Mesenchymal stem cell of adipose (primary cell): ENCODE measurements around a stretch of chr18.

DNA sequence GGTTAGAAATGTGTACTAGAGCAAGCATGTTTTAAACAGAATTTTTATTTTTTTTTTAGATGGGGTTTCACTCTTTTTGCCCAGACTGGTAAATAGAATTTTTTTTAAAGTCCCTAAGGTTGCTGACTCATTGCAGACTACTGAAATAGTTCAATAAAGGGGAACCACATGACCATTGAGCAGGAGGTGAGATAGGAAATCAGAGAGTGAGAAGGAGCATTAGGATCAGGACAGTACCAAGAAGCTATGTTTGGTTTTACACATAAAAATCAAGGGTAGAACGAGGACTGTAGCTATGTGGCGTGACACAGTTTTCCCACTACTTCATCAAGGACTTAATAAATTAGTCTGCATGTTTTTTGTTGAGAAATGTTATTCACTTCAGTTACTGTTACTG is 33.5 kb downstream of the LAMA1 start:
- CAGE, long polyA plus RNA, result no peak

DNA sequence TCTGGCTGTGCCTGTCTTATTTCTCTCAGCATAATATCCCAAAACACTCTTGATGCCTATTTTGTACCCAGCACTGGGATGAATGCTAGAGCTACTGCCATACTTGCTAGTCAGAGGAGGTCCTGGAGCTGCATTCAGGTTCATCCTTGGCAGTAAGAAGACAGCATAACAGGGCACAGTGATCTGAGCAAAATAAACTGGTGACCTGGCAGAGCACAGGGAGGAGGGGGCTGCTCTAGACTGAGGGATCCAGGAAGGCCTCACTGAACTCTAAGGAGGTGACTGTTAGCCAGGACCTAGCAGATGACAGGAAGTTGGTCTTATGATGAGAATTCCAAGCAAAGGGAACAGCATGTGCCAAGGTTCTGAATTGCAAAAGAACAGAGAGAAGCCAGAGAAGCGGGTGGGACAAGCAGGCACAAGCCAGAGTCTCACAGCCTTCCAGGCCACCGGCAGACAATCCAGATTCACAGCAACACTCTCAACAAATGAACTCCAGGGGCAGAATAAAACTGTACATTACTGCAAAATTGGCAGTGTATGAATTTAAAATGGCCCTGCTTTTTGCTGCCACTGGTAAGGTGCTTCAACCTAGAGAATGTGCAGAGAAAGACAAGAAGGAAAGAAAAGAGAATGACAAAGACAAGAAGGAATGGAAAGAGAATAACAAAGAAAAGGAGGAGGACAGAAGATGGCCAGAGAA is 152.6 kb upstream of the PTPRM start:
- CAGE, long polyA plus RNA, result no peak

GRCh38 chr18:7568469-7569031 is 1.4 kb downstream of the PTPRM start:
- CAGE, long polyA plus RNA, result no peak

GRCh38 chr18:7818905-7819593 is 251.9 kb downstream of the PTPRM start:
- CAGE, long polyA plus RNA, result no peak

DNA sequence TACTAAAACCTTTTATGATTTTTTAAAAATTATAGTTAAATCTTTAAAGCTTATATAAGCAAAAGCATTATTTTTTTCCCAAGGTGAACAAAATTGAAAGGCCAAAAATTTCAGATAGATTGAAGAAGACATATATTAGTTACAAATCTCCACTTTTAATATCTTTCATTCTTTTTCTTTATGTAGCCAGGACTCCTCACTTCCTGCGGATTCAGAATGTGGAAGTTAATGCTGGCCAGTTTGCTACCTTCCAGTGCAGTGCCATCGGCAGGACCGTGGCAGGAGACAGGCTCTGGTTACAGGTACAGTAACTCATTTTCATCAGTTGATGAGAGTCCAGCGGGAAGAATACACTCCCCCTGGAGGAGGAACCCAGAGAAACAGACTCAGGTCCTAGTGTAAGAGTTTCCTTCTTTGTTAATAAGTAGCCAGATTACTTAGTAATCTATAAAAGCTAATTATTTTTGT is 359.3 kb downstream of the PTPRM start:
- CAGE, long polyA plus RNA, result no peak

GRCh38 chr18:7949159-7949573 is 382.1 kb downstream of the PTPRM start:
- CAGE, long polyA plus RNA, result no peak

GRCh38 chr18:8045800-8046316 is 478.7 kb downstream of the PTPRM start:
- CAGE, long polyA plus RNA, result no peak

- CAGE, long polyA plus RNA, result no peak
Measured at GRCh38 chr18:8052136-8052471, 485.0 kb downstream of the PTPRM start.

GRCh38 chr18:8062747-8063224 is 495.7 kb downstream of the PTPRM start:
- CAGE, long polyA plus RNA, result no peak

- CAGE, long polyA plus RNA, result no peak
Measured at GRCh38 chr18:8172803-8173556, 436.3 kb upstream of the RAB12 start.

- CAGE, long polyA plus RNA, result no peak
Measured at GRCh38 chr18:8179842-8180402, 429.3 kb upstream of the RAB12 start.

GRCh38 chr18:8341820-8342410 is 267.3 kb upstream of the RAB12 start:
- CAGE, long polyA plus RNA, result no peak

GRCh38 chr18:8370620-8371183 is 238.5 kb upstream of the RAB12 start:
- CAGE, long polyA plus RNA, result no peak

- CAGE, long polyA plus RNA, result no peak
Measured at GRCh38 chr18:8613559-8614157, 4.4 kb downstream of the RAB12 start.

DNA sequence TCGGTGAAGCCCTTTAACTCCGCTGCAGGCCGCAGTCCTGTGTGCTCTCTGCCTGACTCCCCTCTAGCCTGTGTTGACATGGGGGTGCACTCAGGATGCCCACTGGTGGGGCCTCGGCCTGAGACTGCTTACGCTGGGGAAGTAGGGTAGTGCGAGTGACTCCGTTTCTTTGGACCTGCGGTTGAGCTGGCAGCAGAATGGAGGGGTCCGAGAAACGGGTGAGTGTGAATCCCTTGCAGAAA is 5.7 kb downstream of the RAB12 start:
- CAGE, long polyA plus RNA, result no peak

- CAGE, long polyA plus RNA, result no peak
Measured at GRCh38 chr18:8673495-8673867, 31.9 kb upstream of the MTCL1 start.

DNA sequence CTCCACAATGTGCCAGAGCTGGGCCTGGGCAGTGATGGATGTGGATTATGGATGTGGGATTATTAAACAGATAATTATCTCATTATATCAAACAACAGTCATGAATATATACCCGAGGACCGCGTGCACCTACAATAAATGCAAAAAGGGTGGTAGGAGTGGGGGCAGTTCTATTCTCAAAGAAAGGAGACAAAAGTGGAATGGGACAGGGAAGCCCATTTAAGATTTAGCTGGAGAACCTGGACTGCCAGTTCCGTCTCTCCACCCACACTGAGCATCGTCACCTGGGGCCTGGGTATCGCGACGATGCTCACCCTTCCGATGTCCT is 41.3 kb downstream of the MTCL1 start:
- CAGE, long polyA plus RNA, result no peak

DNA sequence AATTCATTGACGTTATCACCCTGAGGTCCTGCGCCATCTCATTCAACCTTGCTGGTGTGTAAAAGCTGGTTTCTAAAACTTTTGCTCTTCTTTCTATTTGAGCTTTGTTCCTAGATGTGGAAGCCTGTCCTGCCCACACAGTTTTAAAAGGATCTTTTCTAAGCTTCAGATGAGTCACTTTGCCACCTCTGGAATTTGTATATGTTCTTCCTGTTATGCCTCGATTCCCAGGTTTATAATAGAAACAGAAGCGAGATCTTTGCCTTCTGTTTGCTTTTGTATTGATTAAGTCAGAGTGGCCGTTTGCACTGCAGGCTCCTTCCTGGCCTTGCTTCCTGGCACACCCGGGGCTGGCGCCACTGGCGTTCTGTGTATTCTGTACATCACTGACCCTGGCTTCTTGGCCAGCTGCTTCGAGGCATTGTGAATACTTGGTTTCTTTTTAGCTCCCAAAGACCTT is 91.8 kb downstream of the MTCL1 start:
- CAGE, long polyA plus RNA, result no peak

DNA sequence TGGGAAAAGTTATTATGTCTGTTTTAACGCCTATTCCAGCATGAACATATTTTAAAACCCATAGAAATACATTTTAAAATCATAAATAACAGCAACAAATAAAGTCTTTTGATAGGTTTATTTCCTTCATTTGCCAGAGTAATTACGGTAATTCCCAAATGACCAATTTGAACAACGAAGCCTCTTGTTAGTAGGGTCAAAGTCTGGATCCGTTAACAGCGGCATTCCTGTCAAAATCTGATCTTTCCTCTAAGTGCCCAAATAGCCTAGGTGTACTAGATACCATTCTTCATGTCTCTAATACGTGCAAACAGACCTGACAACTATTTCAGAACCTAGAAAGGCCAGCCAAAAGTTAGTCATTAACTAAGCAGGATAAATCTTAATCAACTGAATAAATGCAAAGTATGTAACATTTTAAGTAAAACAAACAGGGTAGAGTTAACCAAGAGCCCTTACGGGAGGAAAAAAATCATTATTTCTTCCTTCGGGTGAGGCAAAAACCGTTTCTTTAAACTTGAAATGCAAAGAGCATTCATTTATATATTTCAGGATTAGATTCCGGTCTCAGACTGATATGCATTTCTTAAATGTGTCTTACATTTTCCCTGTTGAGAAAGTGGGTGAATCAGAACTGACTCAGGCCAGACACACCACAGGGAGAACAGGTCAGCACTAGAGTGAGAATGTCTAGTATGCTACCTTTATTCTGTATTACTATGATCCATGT is 141.7 kb upstream of the NDUFV2 start:
- CAGE, long polyA plus RNA, result no peak

DNA sequence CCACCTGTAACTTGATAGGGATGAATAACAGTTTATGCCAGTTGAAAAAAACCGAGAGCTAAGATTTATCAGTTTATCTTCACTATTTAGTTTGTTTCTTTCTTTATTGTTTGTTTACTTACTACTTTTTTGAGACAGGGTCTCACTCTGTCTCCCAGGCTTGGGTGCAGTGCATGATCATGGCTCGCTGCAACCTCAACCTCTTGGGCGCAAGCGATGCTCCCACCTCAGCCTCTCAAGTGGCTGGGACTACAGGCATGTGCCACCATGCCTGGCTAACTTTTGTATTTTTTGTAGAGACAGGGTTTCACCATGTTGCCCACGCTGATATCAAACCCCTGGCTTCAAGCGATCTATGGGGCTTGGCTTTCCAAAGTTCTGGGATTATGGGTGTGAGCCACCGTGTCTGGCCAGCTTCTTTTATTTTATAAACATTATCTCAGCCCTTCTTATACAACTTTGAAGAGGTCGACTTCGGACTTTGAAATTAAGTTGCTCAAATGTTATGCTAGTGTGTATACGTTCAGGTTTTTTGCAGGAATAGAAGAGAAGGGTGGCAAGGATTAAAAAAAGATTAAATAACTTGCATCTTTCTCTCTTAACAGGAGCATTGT is 8.0 kb downstream of the NDUFV2 start:
- CAGE, long polyA plus RNA, result no peak